Placental pericyte (primary cell): ENCODE data around the gene LMAN2L.

GRCh38 chr2:95525350-95526119 is 41.0 kb upstream of the TRIM43B start:
- CAGE, long polyA plus RNA, result no peak

DNA sequence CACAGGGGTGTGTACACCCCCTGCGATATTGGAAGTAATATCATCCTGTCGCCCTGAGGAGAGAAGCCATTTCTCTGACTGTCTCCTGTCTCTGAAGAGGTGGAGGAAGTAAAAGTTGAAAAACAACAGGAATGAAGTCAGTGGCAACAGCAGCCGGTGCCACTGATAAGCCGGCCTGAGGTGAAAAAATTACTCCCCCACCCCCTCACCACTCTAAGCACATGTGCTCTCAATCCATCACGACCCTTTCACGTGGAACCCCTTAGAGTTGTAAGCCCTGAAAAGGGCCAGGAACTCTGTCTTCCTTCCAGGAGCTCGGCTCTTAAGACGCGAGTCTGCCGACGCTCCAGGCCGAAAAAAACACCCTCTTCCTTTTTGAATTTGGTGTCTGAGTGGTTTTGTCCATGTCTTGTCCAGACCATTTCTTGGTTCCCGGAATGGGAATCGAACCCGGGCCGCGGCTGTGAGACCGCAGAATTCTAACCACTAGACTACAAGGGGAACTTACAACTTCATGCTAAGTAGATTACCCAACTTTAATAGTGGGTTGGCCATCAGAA is 40.7 kb upstream of the TRIM43 start:
- CAGE, long polyA plus RNA, result no peak

DNA sequence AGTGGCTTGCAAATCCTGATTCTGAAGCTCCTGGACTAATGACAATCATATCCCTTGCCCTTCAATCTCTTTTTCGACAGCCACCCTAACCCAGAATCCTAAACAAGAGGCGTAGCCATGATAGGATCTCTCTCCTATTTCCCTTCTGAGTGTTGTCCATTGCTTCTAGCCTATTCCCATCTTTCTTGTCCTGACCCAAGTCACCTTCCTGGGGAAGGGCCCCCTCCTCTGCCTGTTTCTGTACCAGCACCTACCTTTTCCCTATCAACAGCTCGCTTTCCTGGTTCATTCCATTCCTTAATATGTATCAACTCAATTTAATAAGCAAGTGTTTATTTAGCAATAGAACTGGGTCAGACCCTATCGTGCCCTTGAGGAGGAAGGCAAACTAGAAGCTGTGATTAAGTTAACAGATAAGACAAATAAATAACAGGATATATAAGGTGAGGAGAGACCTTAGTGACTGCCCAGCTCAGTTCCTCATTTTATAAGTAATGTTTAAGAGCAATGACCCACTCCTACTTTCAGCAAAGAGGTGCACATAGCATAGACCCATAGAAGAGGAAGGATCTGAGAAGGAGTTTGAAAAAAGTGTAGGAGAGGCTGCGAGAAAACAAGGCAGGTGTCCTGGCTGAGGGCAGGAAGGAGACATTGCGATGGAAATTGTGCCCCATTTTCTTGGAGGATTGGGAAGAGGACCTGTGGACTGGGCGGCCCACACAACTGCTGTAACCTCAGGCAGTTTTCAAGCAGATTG is 74.0 kb downstream of the TRIM43 start:
- CAGE, long polyA plus RNA, result no peak

DNA sequence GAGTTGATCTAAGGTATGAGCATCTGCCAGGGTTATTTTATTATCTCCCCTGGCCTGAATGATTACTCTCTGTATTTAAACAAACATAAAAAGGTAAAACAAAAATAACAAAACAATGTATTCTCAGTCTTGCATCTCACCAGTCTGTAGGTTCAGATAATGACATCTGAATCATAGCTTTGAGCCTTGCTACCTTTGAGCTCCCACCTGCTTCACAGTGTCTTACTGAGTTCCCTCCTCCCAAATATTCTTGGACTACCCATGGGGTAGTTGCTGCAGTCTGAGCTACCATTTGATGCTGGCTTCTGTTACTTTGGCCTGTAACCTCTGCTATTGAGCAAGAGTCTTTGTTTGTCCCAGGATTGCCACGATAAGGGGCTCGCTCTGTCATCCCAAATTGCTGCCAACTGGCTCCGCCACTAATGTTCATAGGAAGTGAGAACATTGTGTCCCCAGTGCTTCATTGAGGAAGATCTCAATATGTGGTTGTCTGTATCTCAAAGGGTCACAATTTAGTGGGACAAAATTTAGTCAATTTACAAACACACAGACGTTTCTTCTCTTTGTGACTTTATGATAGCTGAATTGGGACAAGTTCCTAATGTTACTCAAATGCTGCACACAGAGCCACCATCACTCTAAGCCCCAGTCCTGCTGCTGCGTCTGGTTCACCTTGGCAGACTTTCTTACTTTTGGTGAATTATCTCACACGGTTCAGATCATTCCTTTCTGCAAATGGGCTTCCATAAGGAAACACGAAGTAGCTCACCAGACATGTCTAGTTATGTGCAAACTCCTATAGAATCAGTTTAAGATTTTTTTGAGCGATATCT is 103.9 kb downstream of the TRIM43 start:
- CAGE, long polyA plus RNA, result no peak

DNA sequence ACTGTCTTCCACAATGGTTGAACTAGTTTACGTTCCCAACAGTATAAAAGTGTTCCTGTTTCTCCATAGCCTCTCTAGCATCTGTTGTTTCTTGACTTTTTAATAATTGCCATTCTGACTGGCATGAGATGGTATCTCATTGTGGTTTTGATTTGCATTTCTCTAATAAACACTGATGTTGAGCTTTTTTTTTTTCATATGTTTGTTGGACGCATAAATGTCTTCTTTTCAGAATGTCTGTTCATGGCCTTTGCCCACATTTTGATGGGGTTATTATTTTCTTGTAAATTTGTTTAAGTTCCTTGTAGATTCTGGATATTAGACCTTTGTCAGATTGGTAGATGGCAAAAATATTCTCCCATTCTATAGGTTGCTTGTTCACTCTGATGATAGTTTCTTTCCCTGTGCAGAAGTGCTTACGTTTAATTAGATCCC is 173.5 kb downstream of the ANKRD36C start:
- CAGE, long polyA plus RNA, result no peak

GRCh38 chr2:95830038-95831274 is 161.2 kb downstream of the ANKRD36C start:
- CAGE, long polyA plus RNA, result no peak

- CAGE, long polyA plus RNA, result no peak
Measured at GRCh38 chr2:96001838-96002037, 10.1 kb upstream of the ANKRD36C start.

DNA sequence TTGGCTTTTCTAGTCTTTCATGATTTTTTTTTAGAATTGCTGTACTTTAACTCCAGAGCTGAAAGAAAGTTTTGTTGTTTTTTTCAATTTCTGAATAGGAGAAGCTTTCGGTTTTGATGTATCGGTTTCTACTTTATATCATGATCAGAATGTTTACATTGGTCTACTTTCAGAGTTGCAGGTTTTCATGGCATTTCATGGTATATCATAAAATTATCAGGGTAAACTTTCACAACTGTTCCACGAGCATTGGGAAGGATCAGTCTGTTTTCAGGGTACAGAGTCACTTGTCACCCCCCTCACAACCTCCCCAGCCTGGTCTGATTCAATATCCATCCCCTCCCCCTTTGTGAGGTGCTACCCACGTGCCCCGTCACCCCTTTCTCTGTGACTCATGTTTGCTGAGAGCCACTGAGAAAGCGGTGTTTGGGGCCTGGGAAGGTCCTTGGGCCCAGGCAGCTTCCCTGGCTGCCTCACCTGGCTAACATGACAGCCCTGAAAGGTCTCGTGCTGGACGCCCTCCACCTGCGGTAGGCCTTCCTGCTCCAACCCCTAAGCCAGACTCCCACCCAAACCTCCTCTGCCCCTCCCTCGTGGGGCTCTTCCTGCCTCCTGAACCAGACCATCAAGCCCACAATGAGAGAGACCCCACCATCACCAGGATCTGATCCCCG is 6.9 kb downstream of the ASTL start:
- CAGE, long polyA plus RNA, result no peak

DNA sequence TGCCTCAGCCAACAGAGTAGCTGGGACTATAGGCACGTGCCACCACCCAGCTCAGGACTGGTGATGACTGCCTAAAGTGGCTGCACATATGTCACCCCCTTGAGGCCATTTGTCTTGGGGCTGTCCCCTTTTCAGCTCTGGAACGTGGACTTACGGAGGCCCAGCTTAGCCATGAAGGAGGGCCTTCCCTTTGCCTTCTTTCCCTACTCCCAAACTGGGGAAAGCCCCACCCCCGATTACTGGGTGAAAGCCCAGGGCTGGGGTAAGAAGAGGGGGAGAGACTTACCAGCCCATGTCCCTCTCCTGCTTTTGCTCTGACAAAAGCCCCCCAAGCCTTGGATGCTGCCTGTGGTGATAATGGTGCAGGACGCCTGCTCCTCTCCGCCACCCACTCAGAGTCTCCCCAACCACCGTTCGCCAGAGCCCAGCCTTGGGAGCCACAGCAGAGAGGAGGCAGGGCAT is 2.4 kb upstream of the DUSP2 start:
- CAGE, long polyA plus RNA, result no peak

DNA sequence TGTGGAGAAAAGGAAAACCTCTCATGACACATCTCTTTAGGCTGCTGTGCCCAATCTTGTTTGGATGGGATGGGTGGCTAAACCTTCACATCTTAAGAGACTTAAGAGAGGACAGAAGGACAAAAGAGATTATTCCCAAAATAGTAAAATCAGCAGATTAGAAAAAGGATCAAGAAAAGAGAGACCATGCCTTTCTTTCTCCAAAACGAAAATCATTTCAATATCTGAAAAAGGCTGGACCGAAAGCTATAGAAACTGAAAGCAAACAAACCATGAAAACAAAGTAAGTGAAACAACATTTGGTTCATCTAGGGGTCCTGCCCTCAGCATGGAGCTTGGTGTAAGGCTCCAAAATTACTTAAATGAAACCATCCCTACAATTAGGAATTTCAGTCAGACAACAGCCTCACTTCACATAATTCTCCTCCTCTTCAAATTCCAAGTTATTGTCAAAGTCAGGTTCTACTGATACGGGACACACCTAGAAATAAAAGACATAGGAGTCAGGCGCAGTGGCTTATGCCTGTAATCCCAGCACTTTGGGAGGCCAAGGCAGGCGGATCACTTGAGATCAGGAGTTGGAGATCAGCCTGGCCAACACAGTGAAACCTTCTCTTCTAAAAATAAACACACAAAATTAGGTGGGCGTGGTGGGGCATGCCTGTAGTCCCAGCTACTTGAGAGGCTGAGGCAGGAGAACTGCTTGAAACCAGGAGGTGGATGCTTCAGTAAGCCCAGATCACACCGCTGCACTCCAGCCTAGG is 5.3 kb downstream of the STARD7 start:
- CAGE, long polyA plus RNA, result no peak

GRCh38 chr2:96209484-96210033 is 932 bp upstream of the STARD7 start:
- CAGE, long polyA plus RNA, result no peak

DNA sequence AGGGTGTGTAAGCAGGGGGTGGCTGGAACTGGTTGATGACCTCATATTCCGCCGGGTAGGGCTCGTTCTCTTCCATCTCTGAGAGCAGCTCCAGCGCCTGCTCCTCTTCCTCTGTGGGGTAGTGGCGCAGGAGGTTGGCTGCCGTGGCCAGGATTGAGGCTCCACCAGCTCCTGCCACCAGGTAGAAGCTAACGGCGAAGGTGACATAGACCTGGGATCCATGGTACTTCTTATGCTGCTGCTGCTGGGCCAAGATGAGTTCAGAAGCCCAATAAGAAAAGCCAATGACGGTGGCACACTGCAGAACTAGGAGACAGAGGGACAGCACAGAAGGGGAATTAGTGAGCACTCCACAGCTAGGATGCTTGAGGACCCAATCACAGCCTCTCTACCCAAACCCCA is 12.0 kb downstream of the TMEM127 start:
- CAGE, long polyA plus RNA, result no peak

DNA sequence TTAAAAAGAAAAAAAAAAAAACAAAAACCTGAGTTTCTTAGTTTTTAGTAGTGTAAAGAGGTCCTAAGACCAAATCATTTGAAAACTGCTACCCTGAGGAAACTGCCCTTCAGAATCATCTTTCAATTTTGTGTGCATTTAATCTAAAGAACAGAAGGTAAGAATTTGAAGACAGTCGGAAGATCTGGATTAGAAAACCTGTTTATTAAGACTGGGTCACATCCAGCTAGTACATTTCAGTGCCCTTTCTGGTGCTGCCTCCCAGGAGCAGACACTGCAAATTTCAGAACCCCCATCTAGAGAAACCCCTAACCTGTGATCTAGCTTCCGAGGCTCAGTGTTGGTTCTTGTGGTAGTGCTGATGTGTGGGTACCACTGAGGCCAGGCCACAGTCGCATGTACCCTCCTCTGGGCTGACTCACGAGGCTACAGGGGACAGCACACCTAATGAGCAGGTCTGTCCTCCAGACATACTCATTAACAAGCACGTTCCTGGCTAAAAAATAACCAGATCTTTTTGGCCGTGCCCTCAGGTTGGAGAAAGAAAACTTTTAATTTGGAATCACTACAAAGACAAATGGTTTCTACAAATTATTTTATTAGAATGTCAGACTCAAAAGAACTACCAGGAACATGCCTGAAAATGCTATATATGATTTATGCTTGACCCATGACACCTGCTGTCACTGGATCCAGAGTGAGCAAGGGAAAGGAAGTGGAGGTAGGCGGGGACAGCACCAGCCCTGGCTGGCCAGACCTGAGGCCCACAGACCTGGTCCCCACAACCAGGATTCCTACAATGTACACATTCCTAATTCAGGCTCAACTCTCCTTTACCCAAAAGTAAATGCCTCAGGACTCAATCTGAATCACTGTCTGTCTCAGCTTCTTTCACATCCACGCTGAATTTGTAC is 8.4 kb downstream of the CIAO1 start:
- CAGE, long polyA plus RNA, result no peak

DNA sequence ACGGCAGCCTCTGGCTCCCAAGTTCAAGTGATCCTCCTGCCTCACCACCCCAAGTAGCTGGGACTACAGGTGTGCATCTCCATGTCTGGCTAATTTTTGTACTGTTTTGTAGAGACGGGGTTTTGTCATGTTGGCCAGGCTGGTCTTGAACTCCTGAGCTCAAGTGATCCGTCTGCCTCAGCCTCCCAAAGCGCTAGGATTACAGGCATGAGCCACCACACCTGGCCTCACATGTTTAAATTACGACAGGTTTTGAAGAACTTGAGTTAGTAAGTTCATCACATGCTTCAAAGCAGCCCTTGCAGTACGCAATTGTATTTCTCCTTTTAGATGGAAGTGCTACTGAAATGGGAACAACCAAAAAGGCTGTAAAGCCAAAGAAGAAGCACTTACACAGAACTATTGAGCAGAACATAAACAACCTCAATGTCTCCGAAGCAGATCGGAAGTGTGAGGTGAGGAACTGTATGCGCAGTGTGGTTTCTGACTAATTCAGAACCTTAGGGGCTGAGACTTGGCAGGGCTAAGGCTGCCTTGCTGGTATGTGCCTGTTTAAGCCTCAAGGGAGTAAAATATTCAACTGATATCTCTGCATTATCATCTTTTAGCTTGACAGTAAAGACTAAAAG is 8.3 kb downstream of the NCAPH start:
- CAGE, long polyA plus RNA, result no peak

GRCh38 chr2:96503033-96503244 is 2.2 kb downstream of the NEURL3 start:
- CAGE, long polyA plus RNA, result no peak

DNA sequence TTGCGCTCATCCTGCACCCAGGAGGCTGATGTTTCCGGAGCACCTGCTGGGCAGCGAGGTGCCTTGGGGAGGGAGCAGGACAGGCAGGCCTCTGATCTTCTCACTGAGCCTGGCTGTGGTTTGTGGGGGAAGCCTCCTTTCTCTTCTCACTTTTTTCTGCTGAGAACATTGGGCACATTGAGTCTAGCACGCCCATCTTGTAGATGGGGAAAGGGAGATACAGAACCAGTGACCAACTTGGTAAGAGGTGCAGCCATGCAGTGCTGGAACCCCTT is 2.4 kb downstream of the ARID5A start:
- CAGE, long polyA plus RNA, result no peak

DNA sequence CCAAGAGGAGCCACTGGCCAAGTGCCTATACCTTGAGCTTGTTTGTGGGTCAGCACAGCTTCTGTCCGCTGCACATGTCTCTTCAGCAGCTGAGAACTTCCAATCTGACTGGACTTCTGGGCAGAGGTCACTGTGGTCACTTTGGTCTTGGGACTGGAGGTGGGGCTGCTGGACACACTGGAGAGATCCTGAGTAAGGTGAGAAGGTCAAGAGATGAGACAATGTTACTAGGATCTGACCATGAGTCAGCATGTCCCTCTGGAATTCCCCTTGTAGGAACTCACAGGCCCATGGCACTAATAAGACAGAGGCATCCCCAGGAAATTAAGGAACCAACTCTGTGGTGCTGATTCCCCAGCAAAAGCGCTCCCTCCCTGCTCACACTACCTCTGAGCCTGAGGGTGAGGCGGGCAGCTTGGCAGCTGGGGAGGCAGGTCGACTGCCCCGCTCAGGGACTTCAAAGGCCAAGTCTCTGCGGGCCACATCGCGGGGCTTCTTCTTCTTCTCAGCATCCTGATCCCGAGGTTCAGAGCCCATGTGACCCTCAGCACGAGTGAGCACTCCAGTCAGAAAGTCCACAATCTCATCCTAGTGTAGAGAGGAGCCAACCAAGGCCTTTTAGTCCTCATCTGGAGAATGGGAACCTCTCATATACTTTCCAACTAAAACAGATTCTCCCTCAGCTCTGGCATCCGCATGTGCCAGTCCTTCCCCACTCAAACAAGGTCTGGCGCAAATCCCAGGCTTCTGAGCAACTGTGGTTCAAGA is 29.5 kb downstream of the KANSL3 start:
- CAGE, long polyA plus RNA, result no peak

- CAGE, long polyA plus RNA, result no peak
Measured at GRCh38 chr2:96623474-96624130, 14.5 kb downstream of the KANSL3 start.

GRCh38 chr2:96679864-96680463 is 37.4 kb downstream of the FER1L5 start:
- CAGE, long polyA plus RNA, result no peak

DNA sequence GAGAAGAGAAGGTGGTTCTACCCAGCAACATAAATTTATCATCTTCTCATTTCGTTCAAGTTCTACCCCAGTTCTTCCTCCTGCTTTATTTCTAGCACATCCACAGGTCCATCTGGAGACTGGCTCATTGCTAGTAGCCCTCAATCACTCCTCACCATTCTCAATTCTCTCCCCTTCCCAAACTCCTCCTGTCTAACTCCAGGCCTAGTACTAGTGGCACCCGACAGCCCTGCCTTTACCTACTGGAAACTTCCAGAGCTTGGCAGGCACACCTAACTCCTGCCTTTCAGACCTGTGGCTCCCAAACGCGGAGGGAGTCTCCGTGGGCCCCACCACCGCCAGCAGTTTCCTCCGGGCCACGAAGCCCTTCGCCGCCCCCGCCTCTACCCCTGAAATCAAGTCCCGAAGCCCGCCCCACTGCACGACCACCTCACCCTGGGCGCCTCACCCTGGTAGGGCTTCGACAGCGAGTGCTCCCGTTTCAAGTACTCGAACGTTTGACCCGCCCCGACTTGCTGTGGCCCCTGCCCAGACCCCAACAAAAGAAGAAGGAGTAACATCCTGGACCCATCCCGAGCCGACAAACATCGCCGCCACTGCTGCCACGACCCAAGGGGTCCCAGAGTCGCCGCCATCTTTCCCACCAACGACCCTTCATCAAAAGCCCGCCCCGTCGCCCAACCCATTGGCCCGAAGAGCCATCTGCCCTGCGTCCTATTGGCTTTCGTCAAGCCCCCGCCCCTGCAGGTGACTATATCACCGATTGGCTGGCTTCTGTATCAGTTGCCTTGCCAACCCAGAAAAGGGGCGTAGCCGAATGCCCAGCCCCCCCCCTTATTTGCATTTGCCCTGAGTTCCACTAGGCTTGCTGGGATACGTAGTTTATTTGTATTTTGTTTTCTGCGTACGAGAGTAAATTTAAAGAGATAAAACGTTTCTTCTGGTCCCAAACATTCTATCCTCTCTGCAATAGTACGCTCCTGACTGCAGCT is at the start of gene LMAN2L:
Gene LMAN2L (minus strand): TSS at position 659 of the 992 bp plus-strand sequence.
- CAGE, long polyA plus RNA, result no peak